M059J (cell line): ENCODE measurements around a stretch of chr1.

- RAMPAGE, long total RNA, result no peak
Observed at GRCh38 chr1:6840149-6840889, 55.1 kb downstream of the CAMTA1 start.

- RAMPAGE, long total RNA, result no peak
Observed at GRCh38 chr1:6935276-6935997, 150.2 kb downstream of the CAMTA1 start.

- RAMPAGE, long total RNA, result no peak
Observed at GRCh38 chr1:7013692-7014245, 228.5 kb downstream of the CAMTA1 start.

DNA sequence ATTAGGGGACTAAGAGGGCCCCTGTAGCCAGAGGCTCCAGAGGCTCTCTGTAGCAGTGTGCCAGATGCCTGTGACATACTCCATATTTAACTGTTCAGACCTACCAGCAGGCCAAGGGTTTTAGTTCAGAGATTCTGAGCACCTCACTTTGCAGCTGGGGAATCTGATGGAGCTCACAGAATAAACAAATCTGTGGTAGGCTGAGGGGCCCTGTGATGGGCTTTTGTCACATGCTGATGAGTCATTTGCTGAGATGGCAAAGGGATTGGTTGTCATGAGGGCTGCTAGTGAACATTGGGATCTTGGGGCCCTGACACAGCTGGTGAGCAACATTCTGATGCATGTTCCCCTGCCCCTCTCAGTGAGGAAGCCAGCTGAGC lies 482.2 kb downstream of the CAMTA1 start:
- RAMPAGE, long total RNA, result no peak

- RAMPAGE, long total RNA, result no peak
Observed at GRCh38 chr1:7299187-7299806, 471.8 kb upstream of the VAMP3 start.

- RAMPAGE, long total RNA, result no peak
Observed at GRCh38 chr1:7317682-7318678, 453.1 kb upstream of the VAMP3 start.

- RAMPAGE, long total RNA, result no peak
Observed at GRCh38 chr1:7346722-7347430, 424.2 kb upstream of the VAMP3 start.

DNA sequence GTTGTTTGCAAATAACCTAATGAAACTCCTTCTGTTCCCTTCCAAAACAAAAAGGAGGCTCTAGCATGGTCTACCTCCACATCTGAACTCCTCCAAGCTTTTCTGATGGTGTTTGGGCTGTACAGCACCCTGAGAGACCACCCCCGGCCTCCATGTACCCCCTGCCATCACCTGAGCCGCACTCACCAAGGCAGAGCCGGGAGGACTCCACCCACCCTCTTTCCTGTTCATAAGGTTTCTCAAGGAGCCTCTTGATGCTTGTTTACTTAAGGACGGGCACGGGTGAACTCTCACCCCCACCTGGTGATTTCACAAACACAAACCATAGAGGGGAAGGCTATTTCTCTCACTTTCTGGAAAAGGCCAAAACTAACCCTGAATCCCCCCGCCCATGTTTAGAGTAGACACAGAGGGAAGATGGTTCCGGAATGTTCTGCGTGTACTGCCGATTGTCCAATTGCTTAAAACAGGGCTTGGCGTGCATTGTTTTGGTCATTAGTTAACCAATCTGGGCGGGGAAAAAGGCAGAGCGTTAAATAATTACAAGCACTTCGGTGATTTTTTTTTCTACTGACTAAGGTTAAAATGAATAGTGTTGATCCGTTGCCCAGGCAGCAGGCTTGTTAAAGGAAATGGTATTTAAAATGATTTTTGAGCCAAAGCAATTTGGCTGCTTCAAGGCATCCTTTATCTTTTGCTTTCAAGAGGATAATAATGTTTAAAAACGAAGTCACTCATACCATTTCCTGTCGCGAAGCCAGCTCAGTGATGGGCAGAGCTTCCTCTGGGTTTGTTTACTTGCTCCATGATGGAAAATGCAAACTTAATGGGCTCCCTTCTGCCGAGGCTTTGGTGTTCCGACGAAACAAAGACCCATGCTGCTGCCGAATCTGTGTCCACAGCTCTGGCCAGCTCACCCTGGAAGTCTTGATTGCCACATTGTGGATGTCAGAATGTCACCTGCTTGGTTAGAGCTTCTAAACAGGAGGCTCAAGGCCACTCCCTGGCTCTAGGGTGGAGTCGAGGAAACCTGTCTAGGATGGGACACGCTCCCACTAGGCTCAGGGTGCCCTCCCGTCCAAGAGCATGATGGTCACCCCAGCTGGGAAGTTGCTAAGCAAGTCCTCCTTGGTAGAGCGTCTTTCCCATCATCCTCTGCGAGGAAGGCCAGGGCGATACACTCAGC lies 279.7 kb upstream of the VAMP3 start:
- RAMPAGE, long total RNA, result no peak

GRCh38 chr1:8014417-8014607 lies 11.8 kb downstream of the ERRFI1 start:
- RAMPAGE, long total RNA, result no peak

- RAMPAGE, long total RNA, result no peak
Observed at GRCh38 chr1:8023108-8024325, 2.6 kb downstream of the ERRFI1 start.

GRCh38 chr1:8075492-8076040 lies 49.5 kb upstream of the ERRFI1 start:
- RAMPAGE, long total RNA, result no peak

- RAMPAGE, long total RNA, result no peak
Observed at GRCh38 chr1:8093261-8094146, 67.4 kb upstream of the ERRFI1 start.

DNA sequence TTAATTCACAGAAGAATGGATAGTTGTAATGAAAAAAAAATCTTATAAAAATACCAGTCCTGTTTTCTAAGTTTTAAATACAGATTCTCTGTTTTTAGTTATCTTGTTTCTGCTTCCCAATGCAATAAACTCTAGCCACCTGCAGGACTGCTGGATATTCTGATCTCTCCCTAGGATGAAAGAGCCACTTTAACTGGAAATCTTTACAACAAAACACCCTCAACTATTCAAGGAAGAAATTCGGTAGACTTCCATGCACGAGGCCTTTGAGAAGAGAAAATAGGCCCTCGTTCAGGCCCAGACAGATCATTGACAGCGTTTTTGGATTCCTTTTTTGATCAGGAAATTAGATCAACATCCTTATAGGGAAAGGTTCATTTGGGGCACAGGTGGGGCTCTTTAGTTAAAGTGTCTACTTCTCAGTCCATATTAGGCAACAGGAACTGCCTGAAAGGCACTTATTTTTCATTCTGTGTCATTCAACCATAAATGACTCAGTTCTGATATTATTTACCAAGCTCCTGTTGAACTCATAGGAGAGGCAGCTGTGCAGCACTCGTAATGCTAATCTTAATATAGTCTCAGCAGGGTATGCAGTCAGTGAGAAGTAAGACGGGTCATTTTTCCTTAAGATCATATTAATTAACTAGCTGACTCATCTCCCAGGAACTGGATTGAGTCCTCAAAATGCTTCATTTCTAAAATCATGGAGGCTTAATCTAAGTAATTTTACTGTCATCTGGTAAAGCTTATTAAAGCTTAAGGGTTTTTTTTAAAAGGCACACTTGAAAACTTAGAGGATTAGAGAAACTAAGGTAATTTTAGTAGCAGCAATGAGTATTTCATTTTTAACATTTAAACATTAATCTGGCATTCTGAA lies 71.2 kb upstream of the ERRFI1 start:
- RAMPAGE, long total RNA, result no peak

- RAMPAGE, long total RNA, result no peak
Observed at GRCh38 chr1:8147742-8148463, 121.8 kb upstream of the ERRFI1 start.

DNA sequence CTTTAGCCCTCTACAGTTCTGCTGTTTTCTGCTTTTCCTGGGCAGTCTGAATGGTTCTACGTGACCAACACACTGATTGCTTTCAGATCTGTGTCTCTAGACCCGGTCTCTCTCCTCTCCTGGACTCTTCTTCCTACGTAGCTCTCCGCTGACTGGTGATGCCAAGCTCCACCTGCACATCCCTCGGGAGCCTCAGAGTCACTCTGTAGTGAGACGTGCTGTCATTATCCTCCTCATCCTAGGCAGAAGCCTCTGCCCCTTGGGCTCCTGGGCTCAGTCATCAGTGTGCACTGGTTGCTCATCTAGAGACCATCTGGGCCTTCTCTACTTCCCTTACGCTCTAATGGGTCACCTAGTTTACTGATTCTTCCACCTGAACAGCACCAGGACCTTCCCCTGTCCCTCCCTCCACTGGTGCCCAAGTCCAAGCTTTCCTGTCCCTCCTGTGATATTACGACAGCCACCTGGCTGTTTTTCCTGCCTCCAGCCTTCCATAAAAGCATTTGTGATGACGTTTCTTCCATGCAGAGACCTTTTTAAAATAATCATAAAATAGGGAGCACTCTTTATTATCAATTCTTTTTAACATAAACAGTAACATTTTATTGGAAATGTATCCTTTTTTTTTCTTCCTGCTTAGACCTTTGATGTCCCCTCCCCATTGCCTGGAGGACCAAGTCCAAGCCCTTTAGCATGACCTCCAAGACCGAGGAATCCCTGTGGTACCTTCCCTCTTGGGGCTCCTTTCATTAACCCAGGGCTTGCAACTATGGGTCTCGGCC lies 136.1 kb upstream of the ERRFI1 start:
- RAMPAGE, long total RNA, result no peak

GRCh38 chr1:8293907-8294360 lies 24.0 kb upstream of the SLC45A1 start:
- RAMPAGE, long total RNA, result no peak

GRCh38 chr1:8343185-8344036 lies 25.5 kb downstream of the SLC45A1 start:
- RAMPAGE, long total RNA, result no peak

- RAMPAGE, long total RNA, result no peak
Observed at GRCh38 chr1:8349943-8350321, 32.0 kb downstream of the SLC45A1 start.

- RAMPAGE, long total RNA, result no peak
Observed at GRCh38 chr1:8361728-8362070, 43.8 kb downstream of the SLC45A1 start.

DNA sequence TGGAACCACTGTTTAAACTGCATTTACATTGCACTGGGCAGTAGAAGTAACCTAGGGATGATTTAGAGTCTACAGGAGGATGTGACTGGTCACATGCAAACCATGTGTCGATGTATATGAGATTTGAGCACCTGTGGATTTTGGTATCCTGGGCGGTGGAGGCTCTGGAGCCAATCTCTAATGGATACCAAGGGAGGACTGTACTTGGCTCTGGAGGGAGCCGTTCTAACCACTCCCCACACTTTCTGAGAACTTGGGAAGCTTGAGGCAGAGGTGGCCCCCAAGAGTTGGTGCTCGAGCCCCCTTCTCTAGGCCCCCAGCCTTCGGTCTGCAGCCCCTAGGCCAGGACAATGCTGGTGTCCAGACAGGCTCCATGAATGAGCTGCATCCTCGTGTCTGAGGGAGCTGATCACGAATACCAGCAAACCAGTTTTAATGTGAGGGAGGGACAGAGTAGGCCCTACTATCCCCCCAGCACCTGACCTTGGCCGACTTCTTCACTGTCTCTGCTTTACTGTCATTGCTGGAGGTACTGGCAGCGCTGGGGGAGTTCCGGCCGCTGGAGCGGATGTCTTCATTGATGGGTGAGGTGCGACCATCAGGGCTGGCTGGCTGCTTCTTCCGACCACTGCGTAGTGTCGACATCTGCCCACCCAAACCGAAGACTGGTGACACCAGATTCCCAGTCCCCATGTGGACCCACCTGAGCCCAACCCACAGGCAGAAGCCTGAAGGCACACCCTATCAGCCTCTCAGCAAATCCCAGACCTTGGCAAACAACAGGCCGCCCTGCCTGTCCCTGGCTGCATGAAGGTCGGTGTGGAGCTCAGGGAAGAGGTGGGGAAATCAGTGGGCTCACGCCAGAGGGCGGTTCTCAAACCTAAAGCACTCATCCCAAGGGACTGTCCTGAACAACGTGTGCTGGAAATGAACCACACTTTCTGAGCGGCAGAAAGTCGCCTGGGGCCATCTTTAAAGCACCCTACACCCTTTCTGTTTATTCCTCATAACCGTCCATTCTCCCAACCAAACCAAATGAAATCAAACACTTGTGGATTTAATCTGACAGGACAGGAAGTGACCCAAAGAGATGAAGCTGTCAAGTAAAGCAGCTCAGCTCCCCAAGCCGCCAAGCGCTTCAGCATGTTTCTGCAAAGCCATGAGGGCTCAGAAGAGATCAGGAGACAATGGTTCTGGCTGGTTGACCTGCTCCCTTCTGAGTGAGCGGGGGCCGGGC lies 44.7 kb downstream of the SLC45A1 start:
- RAMPAGE, long total RNA, result no peak